Parietal lobe (tissue), 2 donors: Measurements from ENCODE around the genes ADPRH and IQCB1.

DNA sequence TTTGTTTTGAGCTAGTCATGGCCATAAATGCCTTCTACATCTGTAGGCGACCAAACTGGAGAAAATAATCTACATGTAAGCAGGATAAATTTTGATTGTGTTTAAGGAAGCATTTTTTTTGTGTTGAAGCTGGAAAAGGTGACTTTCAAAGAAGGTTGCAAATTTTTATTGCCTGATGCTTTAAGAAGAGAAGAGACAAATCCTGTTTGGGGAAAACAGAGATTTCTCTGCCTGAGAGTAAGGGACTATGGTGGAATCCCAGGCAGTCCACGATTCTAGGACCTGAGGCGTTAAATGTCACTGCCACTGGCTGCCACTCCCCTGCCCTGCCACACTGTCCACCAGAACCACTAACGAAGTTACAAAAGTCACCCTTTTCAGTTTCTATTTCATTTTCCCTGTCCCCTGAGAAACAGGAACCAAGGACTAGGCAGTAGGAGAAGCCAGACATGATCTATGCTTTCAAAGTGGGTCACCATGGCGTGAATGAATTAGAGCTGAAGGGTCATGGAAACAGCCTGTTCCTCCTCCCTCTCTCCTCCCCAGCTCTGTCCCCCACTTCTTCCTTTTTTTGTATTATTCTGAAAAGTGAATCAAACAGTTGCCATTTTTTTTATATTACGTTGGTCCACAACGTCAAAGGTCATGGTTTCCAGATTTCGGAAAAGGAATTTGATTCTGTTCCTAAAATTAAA, 9.1 kb upstream of the ADPRH start:
- RAMPAGE, long total RNA = no peak

- RAMPAGE, long total RNA = no peak
Observed at GRCh38 chr3:119579196-119580111, at the start of gene ADPRH. TSS of gene ADPRH (plus strand) at chr3:119579492.

- RAMPAGE, long total RNA = no peak
Observed at GRCh38 chr3:119636160-119636705, 24.2 kb downstream of the POPDC2 start.

DNA sequence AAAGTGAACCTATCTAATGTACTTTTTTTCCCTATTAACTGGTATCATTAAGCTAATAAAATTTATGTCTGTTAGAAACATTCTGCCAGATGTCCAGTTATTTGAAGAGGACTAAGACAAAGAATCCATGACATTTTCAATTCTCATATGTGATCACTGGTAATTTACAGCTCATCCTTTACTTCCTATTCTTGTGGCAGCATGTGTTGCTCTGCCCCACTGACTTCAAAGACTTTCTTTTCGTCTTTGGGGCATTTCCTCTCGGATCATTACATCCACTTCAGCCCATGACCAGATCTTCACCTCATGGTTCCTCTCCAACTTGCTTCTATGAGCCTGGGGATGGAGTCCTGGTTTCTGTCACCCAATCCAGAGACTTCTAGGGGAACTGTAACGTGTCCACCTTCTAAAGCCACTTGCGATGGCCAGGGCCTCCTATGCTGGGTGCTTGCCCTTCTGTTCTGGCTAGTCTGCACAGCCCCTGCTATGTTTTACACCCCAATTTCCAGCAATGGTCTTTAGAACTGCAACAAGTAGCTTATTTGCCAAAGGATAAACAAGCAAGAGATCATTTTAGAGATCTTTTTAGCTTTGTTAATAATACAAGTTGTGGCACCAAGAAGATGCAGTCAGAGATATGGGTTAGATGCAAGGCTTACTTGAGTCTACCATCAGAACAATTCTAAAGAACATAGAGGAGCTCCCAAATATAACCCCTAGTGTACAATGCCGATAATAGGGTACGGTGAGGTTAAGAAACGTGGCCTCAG, 4.6 kb downstream of the FSTL1 start:
- RAMPAGE, long total RNA = no peak

GRCh38 chr3:120602094-120603258, 6.3 kb downstream of the NDUFB4 start:
- RAMPAGE, long total RNA = no peak

DNA sequence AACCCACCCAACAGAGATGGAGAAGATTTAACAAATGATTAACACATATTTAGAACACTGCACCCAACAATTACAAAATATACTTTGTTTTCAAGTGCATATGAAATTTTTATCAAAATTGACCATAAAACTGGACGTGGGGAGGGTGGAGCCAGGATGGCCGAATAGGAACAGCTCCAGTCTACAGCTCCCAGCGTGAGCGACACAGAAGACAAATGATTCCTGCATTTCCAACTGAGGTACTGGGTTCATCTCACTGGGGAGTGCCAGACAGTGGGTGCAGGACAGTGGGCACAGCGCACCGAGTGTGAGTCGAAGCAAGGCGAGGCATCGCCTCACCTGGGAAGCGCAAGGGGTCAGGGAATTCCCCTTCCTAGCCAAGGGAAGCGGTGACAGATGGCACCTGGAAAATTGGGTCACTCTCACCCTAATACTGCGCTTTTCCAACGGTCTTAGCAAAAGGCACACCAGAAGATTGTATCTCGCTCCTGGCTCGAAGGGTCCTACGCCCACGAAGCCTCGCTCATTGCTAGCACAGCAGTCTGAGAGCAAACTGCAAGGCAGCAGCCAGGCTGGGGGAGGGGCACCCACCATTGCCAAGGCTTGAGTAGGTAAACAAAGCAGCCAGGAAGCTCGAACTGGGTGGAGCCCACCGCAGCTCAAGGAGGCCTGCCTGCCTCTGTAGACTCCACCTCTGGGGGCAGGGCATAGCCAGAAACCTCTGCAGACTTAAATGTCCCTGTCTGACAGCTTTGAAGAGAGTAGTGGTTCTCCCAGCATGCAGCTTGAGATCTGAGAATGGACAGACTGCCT, 23.0 kb downstream of the RABL3 start:
- RAMPAGE, long total RNA = no peak

GRCh38 chr3:121659107-121660104, 1.3 kb downstream of the HCLS1 start:
- RAMPAGE, long total RNA = no peak

GRCh38 chr3:121834672-121835474, at the start of gene IQCB1:
TSS of gene IQCB1 (minus strand) at chr3:121835060.
- RAMPAGE, long total RNA = start-site peak on the plus strand at chr3:121835164-121835248, 58 and 31 reads in 2 replicates

DNA sequence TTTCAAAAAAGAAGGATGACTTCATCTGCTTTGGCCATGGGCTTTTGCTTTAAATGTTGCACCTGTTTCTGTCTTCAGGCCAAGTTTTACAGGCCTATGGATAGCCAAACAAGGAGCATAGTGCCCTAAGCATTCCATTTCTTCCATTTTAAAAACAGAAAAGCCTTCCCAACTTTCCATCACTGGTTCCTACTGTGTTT, 3.3 kb downstream of the PARP9 start:
- RAMPAGE, long total RNA = no peak

DNA sequence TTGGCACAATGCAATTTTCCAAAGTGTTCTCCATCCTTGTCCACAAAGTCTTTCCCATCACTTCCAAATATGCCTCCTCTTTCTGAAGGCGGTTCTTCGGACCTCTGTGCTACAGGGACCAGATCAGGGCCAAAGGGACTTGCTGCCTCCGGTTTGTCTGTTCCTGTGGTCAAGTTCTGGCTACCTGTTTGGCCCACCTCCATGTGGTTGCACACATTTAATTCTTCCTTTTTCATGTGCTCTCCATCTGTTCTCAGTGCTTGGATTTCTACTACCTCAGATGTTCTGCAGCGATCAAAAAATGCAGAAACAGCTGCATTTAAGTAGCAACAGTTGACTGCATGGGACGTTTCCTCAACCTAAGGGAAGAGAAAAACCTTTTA, 53.1 kb downstream of the HSPBAP1 start:
- RAMPAGE, long total RNA = no peak

DNA sequence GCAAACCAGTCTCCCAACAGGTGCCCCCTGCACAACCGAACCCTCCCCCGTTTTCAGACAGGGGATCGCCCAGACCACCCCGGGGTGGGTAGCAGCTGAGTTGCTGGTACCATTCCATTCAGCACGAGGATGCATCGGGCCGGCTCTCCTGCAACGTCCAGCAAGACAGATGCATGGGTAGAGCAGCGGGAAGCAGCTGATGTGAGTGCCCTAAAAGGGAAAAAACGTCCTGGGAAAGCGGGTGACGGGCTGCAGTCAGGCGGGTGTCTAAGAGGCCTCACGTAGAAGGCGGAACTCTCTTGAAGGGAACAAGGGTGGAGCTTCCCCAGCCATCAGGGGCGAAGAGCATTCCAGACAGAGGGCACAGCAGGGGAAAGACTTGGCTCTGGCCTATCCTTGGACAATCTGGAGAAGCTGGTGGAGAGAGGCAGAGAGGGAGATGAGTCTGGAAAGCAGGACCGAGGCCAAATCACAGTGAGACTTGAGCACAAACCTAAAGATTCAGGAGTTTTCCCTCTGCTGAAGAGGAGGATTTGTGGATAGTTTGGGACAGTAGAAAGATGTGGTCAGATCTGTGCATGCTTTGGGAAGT, 70.8 kb downstream of the SEMA5B start:
- RAMPAGE, long total RNA = no peak

DNA sequence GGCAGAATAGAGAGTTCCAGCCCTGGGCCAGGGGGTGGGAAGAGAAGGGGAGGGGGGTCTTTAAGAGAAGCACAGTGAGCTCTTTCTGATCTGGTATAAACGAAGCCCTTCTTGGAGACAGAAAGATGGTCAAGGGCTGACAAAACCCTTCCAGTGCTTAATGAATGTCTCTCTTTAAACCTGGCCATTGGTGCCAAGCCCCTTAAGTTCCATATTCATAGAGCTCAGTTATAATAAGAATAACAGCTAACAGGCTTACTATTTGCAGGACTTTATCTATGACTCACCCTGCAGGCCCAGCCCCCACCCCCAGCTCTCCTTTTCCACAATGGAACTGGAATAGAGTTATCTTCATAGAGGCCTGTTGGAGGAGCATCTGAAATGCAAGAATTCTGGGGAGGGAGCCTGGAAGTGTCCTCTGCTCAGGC, 52.9 kb downstream of the SEMA5B start:
- RAMPAGE, long total RNA = no peak

GRCh38 chr3:123058627-123059018, 8.2 kb upstream of the PDIA5 start:
- RAMPAGE, long total RNA = no peak

DNA sequence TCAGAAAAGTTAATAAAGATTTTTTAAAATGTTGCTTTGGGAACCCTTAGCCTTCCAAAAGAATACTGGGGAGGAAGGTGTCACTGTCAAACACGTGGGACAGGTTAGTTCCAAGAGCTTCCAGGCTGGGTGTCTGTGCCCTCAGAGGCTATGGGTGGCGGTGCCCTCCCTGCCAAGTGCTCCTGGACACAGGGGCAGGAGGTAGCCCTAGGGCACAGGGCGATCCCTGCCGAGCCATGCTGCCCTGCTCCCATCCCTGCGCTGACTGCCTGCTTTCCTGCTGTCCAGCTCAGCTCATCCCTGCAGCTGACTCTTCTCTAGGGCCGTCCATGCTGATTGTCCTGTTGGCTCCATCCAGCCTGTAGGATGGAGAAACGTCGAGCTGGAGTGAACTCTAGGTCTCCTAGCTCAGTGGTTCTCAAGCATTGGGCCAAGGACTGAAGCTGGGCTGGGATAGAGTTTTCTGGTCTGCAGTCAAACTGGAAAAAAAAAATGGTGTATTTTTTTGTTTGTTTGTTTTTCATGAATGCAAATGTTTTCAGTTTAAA, 3.7 kb downstream of the PDIA5 start:
- RAMPAGE, long total RNA = no peak

GRCh38 chr3:123151445-123151971, 50.2 kb upstream of the SEC22A start:
- RAMPAGE, long total RNA = no peak

GRCh38 chr3:123209298-123210276, 7.8 kb downstream of the SEC22A start:
- RAMPAGE, long total RNA = no peak

DNA sequence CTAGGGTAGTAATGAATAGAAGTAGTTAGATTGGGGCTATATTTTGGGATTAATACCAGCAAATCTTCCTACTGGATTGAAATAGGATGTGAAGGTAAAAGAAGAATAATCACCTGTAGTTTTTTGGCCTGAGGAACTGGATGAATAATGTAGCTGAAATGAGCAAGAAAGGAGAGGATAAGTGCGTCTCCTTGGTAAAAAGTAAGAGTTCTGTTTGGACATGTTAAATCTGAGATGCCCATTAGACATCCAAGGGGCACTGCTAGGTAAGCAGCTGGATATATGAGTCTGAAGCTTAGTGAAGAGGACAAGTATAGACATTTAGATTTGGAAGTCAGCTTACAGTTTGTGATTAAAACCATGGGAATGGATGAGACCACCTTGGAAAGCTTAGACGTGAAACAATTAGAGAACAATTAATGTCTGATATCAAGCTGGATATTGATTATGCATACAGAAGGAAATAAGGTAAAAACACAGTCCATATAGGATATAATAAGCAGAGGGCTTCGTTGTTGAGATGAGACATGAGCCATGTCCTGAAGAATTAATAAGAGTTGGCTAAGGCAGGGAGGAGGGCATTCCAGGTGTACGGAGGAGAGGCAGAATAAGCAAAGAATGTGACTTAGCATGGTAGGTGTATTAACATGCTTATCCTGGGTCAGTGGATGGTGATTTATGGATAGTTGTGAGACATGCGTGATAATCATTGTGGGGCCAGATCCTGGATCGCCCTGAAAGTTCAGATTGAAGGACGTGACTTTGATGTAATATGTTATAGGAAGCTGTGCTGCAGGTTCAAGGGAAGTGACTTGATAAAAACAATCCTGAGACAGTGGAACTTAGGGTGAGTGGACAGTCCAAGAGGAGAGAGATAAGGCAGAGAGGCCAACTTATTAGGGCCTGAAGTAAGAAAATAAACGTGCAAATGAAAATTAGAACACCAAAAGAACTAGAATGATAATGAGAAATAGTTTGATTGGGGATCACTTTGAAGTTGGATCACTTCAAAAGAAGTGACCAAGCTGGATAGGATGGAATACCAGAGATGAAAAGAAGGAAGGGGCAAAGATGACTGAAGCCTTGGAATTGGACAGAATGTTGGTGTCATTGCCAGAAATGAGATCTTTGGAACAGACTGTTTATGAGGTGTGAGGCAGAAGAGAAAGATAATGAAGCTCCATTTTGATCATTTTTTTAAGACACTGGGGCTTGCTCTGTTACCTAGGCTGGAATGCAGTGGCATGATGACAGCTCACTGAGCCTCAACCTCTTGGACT, 9.0 kb downstream of the SEC22A start:
- RAMPAGE, long total RNA = no peak

- RAMPAGE, long total RNA = no peak
Observed at GRCh38 chr3:123271533-123272158, 69.9 kb downstream of the SEC22A start.

GRCh38 chr3:123325003-123325775, 123.4 kb downstream of the SEC22A start:
- RAMPAGE, long total RNA = no peak

GRCh38 chr3:123352031-123352497, 96.8 kb downstream of the ADCY5 start:
- RAMPAGE, long total RNA = no peak